Left lobe of liver (tissue), 1 donor: ENCODE results near the genes DHRS12, ALG11 and NEK3.

DNA sequence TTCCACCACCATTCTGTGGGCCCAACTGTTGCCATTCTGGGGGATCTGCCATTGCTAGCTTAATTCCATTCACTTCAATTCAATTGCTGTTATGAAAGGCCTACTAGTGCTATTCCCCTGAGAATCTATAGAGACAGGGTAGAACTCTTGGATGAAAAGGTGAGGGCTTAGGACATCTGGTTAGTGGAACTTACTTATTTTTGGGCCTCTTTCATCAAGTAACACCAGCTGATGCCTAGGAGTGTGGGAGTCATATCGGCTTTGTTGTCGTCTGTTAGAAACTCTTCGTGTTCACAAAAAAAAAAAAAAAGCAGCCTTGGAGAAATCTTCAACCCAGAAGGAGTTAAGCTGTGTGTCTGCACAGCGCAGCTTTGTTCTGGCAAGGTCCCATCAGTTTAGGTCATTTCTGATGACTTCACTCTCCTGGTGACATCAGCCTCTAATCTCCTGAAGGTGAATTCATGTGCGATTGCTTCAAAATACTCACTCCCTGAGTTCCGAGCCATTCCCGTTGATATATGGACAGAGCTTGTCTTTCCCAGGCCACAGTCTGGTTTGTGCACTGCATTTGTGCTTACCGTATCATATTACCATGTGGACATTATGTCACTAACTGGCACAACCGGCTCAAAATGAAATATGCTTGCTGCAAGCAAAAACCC is 342.2 kb downstream of the KCNRG start:
- PRO-cap, result unidirectional peak, plus-strand start at position 505 of the sequence; unidirectional peak, minus-strand start at position 552 of the sequence

DNA sequence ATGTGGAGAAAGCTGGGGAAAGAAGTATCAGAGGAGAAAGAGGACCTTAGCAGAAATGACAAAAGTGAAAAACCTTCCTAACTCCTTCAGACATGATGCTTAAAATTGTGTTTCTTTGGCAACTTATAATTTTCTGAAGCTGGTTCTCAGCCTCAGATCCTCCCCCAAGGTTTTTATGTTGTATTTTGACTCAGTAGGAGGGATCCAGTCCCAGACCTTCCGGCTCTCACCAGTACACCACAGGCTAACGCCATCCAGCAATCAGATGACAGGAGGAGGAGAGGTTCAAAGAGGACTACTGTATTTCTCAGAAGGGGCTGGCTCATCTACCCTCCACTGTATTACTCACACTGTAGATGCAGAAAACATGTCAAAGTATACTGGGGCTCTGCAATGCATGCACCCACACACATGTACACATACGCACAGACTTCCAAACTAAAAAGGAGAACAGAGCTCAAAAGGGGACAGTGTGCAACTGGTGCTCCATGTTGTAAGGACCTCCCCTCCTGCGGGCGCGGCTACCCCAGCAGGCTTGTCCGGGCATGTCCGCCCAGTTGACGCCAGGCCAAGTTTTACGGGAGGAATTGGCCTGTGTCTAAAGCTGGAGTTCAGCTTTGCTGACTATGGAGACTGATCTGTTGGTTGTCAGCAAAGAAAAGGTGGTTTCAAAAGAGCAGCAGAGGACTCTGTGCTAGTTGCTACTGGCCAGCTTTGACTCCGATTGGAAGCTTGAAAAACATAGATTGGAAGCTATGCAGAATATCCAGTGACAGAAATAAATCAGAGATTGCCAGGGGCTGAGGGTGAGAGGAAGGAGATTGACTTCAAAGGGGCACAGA is 314.3 kb downstream of the DLEU7 start:
- PRO-cap, result bidirectional peak, plus-strand start at position 627 of the sequence, minus-strand start at position 503 of the sequence

- PRO-cap, result no peak
Observed at GRCh38 chr13:50810908-50811468, 32.5 kb downstream of the DLEU7 start.

- PRO-cap, result no peak
Observed at GRCh38 chr13:51173242-51173448, 49.1 kb upstream of the FAM124A start.

- PRO-cap, result no peak
Observed at GRCh38 chr13:51384465-51385336, 45.2 kb downstream of the SERPINE3 start.

DNA sequence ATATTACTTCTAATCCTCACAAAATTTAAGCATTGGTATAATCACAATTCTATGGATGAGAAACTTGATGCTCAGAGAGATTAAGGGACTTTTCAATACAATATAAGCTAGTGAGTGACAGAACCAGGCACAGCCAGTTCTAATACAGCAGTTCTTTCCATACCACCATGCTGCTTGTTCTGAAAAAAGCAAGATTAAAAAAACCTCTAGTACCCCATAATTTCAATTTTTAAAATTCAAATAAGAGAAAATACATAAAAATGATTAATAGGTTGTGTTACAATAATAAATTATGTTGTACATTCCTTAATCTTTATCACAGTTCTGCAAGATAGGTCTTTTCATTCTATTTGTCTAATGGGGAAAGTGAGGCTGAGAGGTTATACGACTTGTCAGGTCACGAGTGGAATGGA is 11.8 kb downstream of the INTS6 start:
- PRO-cap, result no peak

DNA sequence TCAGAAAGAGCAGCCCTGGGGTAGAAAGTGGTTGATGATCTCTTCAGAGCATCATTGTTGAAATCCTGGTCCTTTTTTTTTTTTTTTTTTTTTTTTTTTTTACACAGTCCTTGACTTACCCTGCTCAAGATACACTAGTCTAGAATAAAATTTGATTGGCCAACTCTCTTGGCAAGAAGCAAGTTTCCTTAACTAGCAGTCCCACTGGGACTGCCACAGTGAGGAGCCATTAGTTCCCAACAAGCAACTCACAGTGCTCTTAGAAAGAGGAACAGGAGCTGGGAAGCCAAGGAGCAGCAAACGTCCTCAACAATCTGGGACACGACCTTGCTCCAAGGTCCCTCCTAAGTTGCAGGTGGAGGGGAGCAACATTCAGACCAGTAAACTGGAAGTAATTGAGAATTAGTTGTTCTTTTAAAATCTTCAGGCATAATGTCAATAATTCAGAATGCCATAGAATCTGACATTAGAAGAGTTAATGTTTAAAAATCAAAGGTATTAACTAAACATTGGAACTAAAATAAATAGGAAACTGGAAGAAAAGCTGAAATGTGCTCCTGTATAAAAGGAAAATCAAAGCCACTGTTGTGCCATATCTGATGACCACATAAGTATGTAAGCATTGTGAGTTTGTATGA is 48.0 kb upstream of the INTS6 start:
- PRO-cap, result no peak

- PRO-cap, result no peak
Observed at GRCh38 chr13:51557808-51558437, 26.3 kb upstream of the WDFY2 start.

- PRO-cap, result no peak
Observed at GRCh38 chr13:51590903-51591403, 6.7 kb downstream of the WDFY2 start.

DNA sequence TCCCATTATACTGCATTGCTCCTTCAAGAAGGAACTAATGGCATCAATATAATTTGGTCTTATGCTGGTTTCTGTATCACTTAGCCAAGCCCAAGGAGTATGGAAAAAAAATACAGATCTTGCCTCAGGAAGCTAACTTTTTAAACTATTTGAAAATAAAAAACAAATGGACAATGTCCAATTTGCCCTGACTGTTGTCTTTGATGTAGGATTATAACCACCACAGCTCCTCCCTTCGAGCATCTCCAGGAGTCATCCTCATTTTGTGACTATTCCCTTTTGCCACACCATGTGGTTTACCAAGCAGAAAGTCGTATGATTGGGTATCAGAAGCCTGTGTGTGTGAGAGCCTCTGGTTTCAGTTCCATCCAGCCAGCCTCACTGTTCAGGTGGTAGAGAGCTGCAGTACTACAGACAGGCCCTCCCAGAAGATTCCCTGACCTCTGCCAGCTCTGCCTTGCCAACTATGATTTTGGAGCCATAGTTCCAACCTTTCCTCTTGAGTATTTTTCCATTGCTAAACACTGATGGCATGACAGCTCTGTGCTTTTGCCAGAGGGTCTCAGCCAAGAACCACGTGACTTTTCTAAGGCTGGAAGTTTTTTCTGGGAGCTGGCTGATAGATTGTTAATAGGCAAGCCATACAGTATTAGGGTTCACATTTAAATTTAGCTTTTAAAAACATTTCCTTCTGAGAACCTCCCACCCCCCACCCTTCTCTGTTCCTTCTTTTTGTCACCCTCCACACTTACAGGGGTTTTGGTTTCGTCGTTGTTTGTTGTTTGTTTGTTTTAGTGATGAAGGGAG is 82.5 kb downstream of the DHRS12 start:
- PRO-cap, result no peak

GRCh38 chr13:51803287-51804410 is at the start of gene DHRS12:
TSS of gene DHRS12 (minus strand) at chr13:51804163.
- PRO-cap, result bidirectional peak, plus-strand start at chr13:51803561, minus-strand start at chr13:51803480; bidirectional peak, plus-strand start at chr13:51803852, minus-strand start at chr13:51803725; bidirectional peak, plus-strand start at chr13:51804315, minus-strand start at chr13:51804163

GRCh38 chr13:51822168-51822513 is 18.2 kb upstream of the DHRS12 start:
- PRO-cap, result no peak

GRCh38 chr13:51943848-51944355 is 67.3 kb downstream of the ATP7B start:
- PRO-cap, result no peak

DNA sequence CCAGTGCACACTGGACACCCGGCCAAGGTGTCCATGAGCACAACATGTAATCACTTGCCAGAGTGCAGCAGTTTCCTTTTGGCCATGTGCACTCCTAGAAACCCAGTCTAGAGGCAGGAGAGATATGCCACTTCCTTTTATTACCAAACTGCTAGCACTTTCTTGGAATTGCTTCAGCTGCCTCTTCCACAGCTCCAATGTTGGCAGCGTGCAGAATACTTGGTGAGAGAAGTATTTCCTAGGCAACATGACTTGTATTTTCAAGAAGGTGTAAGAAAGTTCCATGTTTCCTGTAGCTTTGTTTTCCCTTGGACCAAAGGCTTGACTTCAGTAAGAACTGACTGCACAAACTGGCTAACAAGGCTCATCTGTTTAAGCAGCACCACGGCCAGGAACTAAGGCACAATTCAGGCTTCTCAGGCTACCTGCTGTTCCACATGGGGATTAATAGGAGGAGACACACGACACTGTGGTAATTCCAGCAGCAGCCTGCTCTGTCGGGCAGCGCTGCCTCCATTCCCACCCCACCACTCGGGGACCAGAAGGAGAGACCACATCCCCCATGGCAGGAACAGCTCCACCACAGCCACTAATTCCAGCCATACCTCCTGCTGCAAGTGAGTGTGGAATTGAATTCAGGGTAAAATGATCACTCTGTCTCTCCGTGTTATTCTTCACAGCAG is 15.2 kb downstream of the ATP7B start:
- PRO-cap, result no peak

DNA sequence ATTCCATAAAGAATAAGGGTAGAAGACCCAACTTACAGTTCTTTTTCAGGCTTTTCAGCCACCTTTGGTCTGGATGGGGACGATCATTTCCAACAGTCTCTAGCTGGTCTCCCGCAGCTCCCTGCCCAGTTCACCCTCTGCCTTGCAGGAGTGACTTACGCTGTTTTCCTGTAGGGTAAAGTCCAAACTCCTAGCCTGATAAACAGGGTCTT is 4.9 kb downstream of the ATP7B start:
- PRO-cap, result no peak

DNA sequence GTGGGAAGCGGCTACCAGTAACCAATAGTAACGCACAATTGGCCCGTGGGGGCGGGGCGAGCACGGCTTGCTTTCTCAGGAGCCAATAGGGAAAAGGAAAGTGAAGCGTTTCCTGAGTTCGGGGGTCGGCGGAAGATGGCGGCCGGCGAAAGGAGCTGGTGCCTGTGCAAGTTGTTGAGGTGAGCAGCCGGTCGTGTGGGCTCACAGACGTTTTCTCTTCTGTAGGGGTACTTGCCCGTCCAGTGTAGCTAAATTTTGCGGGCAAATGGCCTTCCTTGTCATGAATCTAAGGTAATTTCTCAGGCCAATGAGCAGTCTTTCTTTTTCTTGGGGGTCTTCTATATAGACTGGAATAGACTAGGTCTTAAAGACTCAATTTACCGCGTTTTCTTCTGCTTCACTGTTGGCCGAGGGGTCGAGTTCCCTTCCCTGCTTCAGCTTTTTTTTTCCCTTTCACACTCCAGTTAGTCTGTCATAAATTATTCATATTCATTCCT is at the start of gene ALG11:
Gene ALG11 (plus strand): TSS at position 115 of the 497 bp plus-strand sequence.
- PRO-cap, result bidirectional peak, plus-strand start at position 115 of the sequence, minus-strand start outside the sequence

DNA sequence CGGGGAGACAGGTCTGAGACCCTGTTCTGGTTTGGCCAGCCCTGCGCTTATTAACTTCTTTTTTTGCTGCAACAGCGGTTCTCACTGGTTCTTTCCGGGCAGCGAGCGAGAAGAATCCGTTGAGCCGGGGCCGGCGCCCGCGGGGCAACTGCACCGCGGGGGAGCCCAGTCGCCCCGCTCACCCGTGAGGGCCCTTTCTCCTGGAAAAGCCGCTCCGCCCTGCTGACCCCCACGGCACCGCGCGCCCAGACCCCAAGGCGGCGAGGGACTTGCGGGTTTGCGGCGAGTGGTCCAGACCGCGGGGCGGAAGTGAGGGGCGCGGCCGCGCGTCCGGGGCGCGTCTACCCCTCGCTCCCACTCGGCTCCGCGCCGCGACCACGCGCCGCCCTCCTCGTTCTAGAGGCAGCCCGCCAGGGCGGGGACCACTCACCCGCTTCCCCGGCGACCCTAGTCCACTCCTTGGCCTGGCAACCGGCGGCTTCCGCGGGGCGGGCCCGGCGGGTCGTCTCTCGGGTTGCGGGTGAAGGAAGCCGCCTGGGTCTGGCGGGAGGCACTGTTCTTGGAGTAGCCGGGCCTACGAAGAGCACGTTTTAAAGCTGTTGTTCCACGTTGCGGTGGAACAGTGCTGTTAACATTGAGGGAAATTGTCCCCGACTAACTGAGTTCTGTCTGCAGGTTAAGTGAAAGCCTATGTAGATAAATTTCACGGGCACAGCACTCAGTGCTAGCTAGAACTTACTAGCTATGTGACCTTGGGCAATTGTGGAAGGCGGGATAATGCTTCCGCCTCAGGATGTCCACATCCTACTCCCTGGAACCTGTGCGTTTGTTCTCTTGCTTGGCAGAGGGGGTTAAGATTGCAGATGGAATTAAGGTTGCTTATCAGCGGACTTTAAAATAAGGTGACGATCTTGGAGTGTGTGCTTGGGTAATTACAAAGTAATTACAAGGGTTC is at the start of gene NEK3:
Gene NEK3 (minus strand): TSS at position 485 of the 955 bp plus-strand sequence.
- PRO-cap, result unidirectional peak, plus-strand start at position 119 of the sequence; unidirectional peak, minus-strand start at position 423 of the sequence; unidirectional peak, minus-strand start at position 449 of the sequence; unidirectional peak, minus-strand start at position 482 of the sequence

- PRO-cap, result no peak
Observed at GRCh38 chr13:52651932-52652169, 785 bp upstream of the SUGT1 start.

GRCh38 chr13:54029044-54029598 is 1000.5 kb downstream of the OLFM4 start:
- PRO-cap, result no peak

DNA sequence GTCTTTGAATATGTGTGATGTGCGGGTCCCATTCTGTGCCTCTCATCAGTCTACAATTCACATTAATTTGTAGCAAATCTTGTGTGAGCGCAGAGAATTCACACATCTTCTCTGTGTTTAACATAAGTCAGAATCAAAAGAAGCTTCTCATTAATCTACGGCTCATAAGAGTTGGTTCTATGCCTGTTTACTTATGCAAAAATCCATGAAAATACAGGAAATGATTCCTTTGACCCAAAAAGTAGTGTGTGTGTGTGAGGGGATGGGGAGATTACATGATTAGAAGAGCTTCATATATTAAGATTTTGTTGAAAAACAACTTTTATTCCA is 1094.4 kb downstream of the OLFM4 start:
- PRO-cap, result no peak